ENCODE data around the gene CPEB2.

- PRO-cap = no peak
These were observed 1.0 kb downstream of the RAB28 start for GRCh38 chr4:13483071-13483517.

DNA sequence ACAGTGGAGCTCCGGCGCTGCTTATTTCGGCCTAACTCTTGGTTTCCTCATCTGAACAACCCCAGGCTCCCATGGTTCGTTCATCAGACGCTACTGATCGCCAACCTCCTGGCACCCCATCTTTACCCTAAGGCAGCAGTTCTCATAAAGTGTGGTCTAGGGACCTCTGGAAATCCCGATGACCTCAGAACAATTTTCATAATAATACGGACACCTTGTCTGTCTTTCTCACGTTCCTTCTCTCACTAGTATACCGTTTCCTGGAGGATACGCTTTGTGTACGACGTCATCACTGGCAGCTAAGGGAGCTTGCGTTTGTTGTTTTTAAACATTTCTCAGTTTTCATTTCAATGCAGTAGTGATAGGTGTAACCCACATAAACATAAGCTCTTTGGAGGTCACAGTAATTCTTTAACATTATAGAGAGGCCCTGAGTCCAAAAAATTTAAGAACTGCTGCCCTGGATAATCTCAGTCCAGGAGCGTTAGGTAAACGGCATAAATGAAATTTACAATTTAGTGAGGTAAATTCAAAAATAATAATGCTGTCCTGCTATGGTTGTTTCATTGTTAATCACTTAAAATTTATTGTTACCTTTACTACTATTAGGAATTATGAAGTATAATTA is 855 bp upstream of the RAB28 start:
- PRO-cap = bidirectional peak, plus-strand start at position 251 of the sequence, minus-strand start at position 252 of the sequence

- PRO-cap = no peak
These were observed 13.1 kb downstream of the NKX3-2 start for GRCh38 chr4:13531128-13531690.

- PRO-cap = no peak
These were observed 38.8 kb downstream of the BOD1L1 start for GRCh38 chr4:13588509-13589405.

GRCh38 chr4:13608453-13608848 is 19.1 kb downstream of the BOD1L1 start:
- PRO-cap = no peak

DNA sequence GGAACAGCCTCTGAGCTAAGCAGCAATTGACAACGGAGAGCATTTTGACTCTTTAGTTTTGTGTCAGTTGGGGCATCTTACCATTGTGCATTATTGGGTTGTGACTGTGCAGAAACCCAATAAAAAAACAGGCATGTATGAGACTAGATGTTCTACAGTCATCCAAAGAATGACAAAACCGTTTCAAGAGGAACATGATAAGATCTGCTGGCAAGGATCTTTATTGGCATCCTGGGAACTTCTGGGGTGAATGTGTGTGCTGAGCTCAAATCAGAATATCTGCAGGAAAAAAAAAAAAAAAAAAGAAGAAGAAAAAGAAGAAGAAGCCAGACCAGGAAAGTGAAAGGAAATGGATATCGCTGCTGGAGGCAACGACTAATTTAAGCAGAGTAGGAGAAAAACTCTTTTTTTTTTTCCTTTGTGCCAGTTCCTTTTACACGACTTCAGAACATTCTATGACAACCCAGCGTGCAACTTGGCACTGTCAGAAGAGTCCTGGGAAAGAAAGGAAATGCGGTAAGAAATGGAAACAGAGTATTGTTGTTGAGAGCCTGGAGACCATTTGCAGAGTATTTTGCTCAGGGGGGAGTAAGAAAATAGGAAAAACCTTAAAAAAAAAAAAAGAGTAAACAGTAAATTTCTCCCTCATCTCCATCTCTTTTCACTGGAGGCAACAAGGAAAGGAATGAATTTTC is 484.3 kb upstream of the BOD1L1 start:
- PRO-cap = no peak

- PRO-cap = no peak
These were observed 231.1 kb upstream of the CPEB2 start for GRCh38 chr4:14771093-14771586.

DNA sequence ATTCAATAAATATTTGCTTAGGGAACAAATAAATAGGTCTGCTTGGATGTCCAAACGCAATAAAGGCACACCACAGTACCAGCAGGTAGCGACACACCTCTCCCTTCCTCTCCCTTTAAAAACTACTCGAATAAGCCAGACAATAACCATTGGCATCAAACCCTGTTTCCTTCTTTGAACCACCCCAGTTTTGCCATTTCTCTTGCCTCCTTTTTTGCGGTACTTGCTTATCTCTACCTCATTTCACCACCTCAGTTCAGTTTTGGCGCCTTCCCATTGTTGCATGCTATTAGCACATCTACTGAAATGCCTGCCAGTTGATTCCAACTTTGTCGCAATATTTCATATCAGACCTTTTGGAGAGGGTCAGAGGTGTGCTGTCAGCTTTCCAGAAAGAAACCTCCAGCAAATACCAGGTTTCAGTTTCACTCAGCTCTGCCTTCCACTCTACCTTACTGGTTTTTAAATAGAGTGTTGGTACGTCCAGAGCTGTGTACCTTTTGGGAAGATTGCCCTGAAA is 92.0 kb upstream of the CPEB2 start:
- PRO-cap = no peak

DNA sequence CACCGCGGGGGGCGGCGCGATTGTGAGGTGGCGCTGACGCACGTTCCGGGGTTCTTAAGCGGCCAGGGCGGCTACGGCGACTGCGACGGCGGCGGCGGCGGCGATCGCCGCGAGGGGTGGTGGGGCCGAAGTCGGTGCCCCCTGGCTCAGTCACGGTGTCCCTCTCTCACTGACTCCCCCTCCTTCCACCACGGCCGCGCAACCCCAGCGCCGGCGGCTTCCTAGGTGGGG is at the start of gene CPEB2:
TSS of gene CPEB2 (plus strand) at position 83 of the 231 bp plus-strand sequence.
- PRO-cap = bidirectional peak, plus-strand start at position 89 of the sequence, minus-strand start outside the sequence

- PRO-cap = bidirectional peak, plus-strand start at chr4:15150194, minus-strand start at chr4:15149990
These were observed 147.4 kb downstream of the CPEB2 start for GRCh38 chr4:15149511-15150330.

- PRO-cap = no peak
These were observed 74.6 kb upstream of the C1QTNF7 start for GRCh38 chr4:15353295-15353614.

DNA sequence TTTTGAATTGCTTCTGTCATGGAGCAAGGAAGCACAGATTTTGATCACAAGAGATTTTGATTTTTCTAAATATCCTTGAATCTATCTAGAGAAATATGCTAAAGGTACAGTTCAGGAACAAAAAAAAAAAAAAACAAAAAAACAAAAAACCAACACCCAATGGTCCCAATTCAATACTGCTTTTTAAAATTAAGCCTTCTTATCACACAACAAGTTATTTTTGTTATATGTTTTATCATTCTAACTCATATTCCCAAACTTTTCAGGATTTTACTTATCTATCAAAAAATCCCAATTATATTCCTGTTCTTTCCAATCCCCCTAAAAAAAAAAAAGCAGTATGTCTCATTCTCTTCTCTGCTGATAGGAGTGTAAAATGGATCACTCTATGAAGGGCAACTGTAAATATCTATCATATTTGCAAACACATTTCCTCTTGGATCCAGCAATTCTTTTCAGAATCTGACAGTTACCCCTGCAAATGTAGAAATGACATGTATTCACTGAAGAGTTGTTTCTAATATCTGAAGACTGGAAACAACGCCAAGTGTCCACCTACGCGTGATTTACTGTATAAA is 2.1 kb upstream of the FAM200B start:
- PRO-cap = no peak

- PRO-cap = no peak
These were observed 55.7 kb downstream of the CD38 start for GRCh38 chr4:15833579-15834388.

GRCh38 chr4:15893812-15894448 is 44.6 kb downstream of the FGFBP1 start:
- PRO-cap = no peak

DNA sequence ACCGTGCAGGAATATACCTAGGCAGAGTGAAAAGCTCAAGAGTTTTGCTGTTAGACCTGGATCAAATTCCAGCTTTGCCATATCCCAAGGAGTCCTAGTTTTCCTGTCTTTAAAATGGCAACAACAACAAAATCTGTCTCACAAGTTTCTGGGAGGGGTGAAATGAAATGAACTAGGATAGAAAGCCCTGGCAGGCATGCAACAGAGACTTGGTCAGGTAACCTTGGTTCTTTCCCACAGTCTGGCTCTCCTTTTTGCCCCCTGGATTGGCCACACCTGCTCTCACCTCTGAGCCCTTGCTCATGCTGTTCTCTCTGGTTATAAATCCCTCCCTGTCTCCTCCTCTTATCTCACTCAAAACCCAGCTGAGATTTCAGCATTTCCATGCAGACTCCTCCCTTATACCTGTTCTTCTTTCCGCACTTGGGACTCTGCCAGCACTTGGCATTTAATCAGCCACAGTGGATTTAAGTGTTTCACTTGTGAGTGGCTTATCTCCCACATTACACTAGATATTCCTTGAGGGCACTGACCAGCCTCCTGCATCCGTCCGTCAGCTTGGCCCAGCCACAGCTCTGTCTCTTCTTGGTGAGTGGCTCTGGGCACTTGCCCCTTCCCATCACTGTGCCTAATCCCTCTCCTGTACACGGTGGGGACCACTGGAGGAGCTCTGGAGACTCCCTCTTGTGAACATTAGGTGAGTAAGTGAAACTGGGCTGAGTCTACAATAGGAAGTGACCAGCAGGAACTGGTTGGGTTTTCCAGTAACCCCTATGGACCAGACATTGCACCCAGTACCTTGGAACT is 20.1 kb downstream of the FGFBP1 start:
- PRO-cap = no peak

DNA sequence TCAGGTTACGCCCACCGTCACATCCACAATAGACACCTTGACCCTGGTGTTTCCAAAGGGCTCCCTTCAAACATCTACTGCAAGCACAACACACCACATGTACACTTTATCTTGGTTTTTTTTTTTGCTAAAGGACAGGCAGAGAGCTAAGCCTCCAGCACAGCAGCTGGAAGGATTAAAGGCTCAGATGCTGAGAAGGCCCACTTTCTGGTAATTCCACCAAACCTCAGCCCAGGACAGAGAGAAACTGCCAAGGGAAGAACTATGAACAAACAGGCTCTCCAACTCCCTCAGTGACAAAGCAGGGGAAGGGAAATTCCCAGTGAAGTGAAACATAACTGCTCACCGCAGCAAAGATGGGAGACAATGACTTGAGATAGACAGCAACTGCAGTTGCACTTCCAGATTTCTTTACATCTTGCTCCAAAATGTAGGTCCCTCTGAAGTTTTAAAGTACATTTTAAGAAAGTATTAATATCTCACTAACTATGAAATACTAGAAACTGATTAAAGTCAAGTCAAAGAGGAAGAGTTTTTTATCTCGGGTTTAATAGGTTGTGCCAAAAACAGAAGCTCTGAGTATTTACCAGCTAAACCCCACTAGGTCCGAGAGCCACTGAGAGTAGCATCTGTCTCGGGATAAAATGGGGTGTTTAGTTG is 4.7 kb downstream of the PROM1 start:
- PRO-cap = no peak

DNA sequence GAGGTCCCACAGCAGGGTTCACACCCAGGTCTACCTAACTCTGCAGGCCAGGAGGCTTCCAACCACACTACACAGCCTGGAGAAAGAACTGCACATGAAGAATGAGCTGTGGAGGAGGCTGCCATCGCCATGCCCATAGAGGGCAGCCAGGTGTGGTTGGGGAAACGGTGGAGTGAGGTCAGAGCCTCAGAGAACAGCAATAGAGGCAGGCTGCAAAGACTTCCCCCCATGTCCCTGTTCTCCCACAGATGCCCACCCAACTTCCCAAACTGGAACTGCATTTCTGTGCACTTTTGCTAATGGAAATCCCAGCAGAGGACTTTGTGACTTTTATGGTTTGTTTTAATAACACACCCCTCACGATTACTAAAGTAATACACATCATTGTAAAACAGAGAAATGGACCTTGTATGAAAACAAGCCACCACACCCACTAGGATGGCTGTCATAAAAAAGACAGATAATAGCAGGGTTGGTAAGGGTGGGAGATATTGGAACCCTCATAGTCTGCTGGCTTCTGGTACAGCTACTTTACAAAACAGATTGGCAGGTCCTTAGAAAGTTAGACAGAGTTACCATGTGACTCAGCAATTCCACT is 59.0 kb upstream of the PROM1 start:
- PRO-cap = no peak

- PRO-cap = no peak
These were observed 1.9 kb downstream of the TAPT1 start for GRCh38 chr4:16224148-16225088.

- PRO-cap = no peak
These were observed 1.2 kb upstream of the TAPT1 start for GRCh38 chr4:16227444-16227939.

DNA sequence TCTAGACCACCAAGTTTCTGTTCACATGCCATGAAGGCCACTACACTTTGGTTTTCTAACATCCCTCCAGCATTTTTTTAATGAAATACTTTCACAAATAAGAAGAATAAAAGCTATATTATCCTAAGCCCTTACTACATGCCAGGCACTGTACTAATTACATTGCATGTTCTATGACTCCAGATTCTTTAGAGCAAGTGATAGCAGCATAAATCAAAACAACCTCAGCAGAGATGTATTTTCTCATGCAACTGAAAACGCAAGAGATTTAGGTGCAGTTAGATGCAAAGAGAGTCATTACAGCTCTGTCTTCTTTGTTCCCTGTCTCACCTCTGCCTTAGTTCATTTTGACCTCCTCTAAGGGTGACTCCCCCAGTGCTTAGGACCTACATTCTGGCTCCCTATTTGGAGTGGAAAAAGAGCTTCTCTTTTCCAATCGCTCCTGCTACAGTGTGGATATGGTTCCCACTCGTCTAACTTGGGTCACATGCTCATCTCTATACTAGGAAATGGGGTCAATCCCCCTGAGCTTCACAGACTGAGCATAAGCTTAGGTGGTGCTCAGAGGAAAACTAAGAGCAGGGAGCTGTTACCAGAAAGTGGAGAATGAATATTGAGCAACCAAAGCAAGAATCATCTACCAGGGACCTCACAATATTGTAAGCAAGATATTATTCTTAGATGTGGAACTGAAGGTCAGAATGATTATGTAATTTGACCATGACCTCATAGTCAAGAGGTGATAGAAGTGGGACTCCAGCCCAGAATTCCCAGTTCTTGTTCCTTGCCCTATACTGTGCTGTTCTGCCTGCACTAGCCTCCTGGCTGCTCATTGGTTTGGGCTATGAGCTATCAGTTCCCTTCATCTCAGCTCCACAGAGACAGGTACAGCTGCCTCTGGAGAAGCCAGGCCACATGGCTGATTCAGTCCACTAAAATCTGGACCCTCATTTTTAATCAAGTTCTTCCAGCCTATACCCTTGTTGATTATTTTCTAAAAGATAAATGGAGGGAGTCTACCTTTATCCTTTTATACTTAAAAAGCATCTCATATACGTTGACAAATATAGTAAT is 229.6 kb downstream of the LDB2 start:
- PRO-cap = no peak

Measured in neuron (in vitro differentiated cells).